K562 (cell line): ENCODE measurements around the genes GTPBP10, PTTG1IP2, AKAP9 and RBM48.

DNA sequence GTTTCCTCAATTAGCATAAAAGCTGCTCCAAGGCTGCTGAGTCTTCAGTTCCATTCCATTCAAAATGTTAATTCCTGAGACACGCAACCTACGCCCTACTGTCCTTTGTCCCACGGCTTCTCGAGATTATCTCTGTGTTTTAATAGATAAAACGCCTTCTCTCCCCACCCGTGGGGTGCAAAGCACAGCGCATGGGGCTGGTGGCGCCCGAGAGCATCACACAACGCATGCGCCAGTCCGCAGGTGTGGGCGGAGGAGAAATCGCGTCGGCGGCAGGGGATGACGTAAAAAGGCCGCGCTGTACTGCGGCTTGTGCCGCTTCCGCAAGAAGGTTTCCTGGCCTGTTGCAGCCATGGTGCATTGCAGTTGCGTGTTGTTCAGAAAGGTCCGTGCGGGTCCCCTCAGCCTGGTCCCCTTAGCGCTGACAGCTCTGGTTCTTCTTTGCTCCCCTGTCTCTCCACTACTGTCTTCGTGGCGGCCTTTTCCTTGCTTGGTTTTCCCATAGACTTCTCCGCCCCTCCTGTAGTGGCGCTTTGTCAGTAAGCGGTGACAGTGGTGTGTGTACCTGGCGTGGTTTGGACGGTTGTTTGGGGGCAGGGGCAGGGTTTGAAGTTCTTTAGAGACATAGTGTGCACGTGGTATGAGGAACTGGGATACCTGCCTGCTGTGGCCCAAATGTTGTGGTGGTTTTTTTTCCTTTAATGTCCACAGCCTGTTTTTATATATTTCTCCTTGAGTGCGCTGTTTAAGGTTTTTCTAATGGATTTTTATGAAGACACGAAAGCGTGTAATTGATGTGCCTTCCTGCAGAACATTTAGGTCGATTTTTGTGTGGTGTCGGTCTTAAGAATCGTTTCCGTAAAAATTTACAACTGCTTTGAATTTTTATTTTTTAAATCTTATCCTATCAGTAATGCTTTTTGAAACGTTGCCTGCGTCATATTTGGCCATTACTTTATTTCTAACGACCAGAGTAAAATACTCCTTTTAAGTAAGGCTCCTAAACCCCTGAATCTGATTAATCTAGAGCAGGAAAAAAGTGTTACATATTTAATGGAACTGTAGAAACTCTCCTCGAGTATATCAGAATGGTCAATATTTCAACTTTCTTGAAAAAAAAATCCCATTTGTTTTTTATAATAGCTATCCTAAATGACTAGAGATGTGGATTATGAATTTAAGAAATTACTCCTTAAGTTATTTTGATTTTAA, at the start of gene GTPBP10:
GTPBP10 (plus strand) TSS at position 327 of the 1,212 bp plus-strand sequence.
- RAMPAGE, long total RNA: start-site peak on the plus strand centred at position 331 of the sequence, 38 bp wide, 215 and 179 reads in 2 replicates
- RRBS: no CpG with 5 or more reads among the region's 46 CpGs
PRO-cap:
- standard: bidirectional peak, plus-strand start at position 363 of the sequence, minus-strand start at position 134 of the sequence
- CoPRO, capped RNA only, 2 experiments: peak in 2 of 2 experiments; most common plus-strand start position 326 of the sequence (in 2); most common minus-strand start position 216 of the sequence (in 2)
- CoPRO, capped and uncapped RNA, 2 experiments: peak in 2 of 2 experiments; most common plus-strand start position 326 of the sequence (in 2); most common minus-strand start position 186 of the sequence (in 2)
- CoPRO, uncapped RNA only, 2 experiments: peak in 1 of 2 experiments; most common plus-strand start position 326 of the sequence (in 1); most common minus-strand start position 134 of the sequence (in 1)
CAGE:
- cytosol, long polyA plus RNA: start-site peak on the plus strand centred at position 328 of the sequence, 33 bp wide, 259 and 165 reads in 2 replicates
- long polyA plus RNA: start-site peak on the plus strand centred at position 320 of the sequence, 50 bp wide, 114 and 643 reads in 2 replicates
- nucleolus, long total RNA: no peak
- nucleus, long polyA plus RNA: start-site peak on the plus strand centred at position 320 of the sequence, 50 bp wide, 576 and 381 reads in 2 replicates

GRCh38 chr7:90469326-90469776, at the start of gene PTTG1IP2:
TSS of gene PTTG1IP2 (plus strand) at chr7:90469639.
- RAMPAGE, long total RNA: no peak
- RRBS: no CpG with 5 or more reads among the region's 4 CpGs
PRO-cap:
- standard: no peak
- CoPRO, capped RNA only, 2 experiments: no peak in any of the 2 experiments
- CoPRO, capped and uncapped RNA, 2 experiments: no peak in any of the 2 experiments
- CoPRO, uncapped RNA only, 2 experiments: no peak in any of the 2 experiments
CAGE:
- cytosol, long polyA plus RNA: no peak
- long polyA plus RNA: no peak
- nucleolus, long total RNA: no peak
- nucleus, long polyA plus RNA: no peak

DNA sequence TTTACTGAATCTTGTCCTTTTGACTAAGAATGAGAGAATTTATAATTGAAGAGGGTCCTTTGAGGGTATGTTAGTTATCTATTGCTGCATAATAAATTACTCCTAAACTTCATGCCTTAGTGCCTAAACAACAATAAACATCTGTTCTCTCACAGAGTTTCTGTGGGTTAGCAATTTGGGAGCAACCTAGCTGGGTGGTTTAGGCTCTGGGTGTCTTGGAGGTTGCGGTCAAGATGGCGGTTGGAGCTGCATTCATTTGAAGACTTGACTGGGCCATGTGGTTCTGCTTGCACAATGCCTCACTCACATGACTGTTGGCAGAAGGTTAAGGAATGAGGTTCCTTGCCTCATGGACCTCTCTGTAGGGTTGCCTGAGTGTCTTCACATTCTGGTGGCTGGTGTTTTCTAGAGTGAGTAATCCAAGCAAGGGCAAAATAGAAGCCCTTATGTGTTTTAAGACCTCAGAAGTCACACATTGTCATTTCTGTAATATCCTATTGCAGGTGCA, 51.9 kb downstream of the CDK14 start:
- RAMPAGE, long total RNA: no peak
- RRBS: no CpG with 5 or more reads among the region's 2 CpGs
PRO-cap:
- standard: no peak
- CoPRO, capped RNA only, 2 experiments: no peak in any of the 2 experiments
- CoPRO, capped and uncapped RNA, 2 experiments: no peak in any of the 2 experiments
- CoPRO, uncapped RNA only, 2 experiments: no peak in any of the 2 experiments
CAGE:
- cytosol, long polyA plus RNA: no peak
- long polyA plus RNA: no peak
- nucleolus, long total RNA: no peak
- nucleus, long polyA plus RNA: no peak

GRCh38 chr7:90710234-90710874, 114.2 kb downstream of the CDK14 start:
- RAMPAGE, long total RNA: no peak
- RRBS: no CpG with 5 or more reads among the region's 7 CpGs
PRO-cap:
- standard: no peak
- CoPRO, capped RNA only, 2 experiments: no peak in any of the 2 experiments
- CoPRO, capped and uncapped RNA, 2 experiments: no peak in any of the 2 experiments
- CoPRO, uncapped RNA only, 2 experiments: no peak in any of the 2 experiments
CAGE:
- cytosol, long polyA plus RNA: no peak
- long polyA plus RNA: no peak
- nucleolus, long total RNA: no peak
- nucleus, long polyA plus RNA: no peak

DNA sequence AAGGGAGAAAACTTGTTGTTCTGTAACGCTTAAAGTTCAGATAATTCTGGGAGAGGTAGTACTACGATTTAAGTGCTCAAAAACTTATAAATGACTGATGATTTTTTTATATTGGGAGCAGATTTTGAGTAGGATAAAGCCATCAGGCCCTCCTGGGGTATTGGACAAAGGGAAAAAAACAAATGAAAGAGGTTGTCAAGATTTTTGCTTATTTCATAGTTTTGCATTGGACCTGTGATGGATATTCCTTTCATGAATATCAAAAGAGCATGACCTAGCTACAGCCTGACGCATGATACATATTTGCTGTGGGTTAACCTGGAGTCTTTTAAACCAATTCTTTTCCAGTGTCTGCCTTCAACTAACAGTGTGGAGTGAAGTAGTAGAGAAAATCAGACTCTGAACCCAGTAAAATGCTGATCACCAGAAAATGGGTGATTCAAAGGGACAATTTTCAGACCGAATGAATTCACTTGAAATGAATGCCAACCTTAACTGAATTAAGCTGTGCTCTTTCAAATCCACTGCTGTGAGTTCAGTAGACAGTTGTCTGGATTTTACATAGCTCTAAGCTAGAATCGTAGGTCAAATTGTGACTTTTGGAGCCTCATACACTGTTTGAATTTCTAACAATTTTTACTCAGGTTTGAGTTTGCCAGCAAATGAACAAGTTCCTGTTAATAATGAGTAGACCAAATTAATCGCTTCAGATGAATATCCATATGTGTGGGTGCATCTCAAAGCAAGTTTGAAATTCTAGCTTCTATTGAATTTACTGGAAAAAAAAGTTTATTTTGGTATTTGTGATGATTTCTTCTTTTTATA, 123.0 kb downstream of the CDK14 start:
- RAMPAGE, long total RNA: no peak
- RRBS: no CpG with 5 or more reads among the region's 6 CpGs
PRO-cap:
- standard: no peak
- CoPRO, capped RNA only, 2 experiments: no peak in any of the 2 experiments
- CoPRO, capped and uncapped RNA, 2 experiments: no peak in any of the 2 experiments
- CoPRO, uncapped RNA only, 2 experiments: no peak in any of the 2 experiments
CAGE:
- cytosol, long polyA plus RNA: no peak
- long polyA plus RNA: no peak
- nucleolus, long total RNA: no peak
- nucleus, long polyA plus RNA: no peak

- RAMPAGE, long total RNA: no peak
- RRBS: no CpG with 5 or more reads among the region's 2 CpGs
PRO-cap:
- standard: no peak
- CoPRO, capped RNA only, 2 experiments: no peak in any of the 2 experiments
- CoPRO, capped and uncapped RNA, 2 experiments: no peak in any of the 2 experiments
- CoPRO, uncapped RNA only, 2 experiments: no peak in any of the 2 experiments
CAGE:
- cytosol, long polyA plus RNA: no peak
- long polyA plus RNA: no peak
- nucleolus, long total RNA: no peak
- nucleus, long polyA plus RNA: no peak
Measured at GRCh38 chr7:90767400-90767702, 171.2 kb downstream of the CDK14 start.

DNA sequence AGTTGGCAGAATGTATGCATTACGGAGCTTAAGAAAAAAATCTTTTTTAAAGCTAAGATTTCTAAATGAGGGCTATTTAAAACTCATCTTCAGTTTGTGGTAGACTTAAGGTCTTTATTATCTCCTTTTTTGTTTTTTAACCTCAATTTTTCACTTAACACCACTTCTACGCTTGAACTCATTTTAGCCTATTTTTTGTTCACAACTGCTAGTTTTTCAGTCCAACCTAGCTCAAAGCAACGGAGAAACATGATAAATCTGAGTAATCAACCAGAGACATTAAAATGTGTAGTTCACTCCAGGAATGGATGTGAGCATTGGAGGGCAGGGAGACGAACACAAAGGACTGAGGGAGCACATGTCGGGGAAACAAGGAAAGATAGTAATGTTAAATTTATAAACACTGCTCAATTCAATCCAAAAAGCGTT, 1.2 kb upstream of the AKAP9 start:
- RAMPAGE, long total RNA: no peak
- RRBS: no CpG with 5 or more reads among the region's 6 CpGs
PRO-cap:
- standard: unidirectional peak, plus-strand start at position 317 of the sequence
- CoPRO, capped RNA only, 2 experiments: no peak in any of the 2 experiments
- CoPRO, capped and uncapped RNA, 2 experiments: no peak in any of the 2 experiments
- CoPRO, uncapped RNA only, 2 experiments: no peak in any of the 2 experiments
CAGE:
- cytosol, long polyA plus RNA: no peak
- long polyA plus RNA: no peak
- nucleolus, long total RNA: no peak
- nucleus, long polyA plus RNA: no peak

DNA sequence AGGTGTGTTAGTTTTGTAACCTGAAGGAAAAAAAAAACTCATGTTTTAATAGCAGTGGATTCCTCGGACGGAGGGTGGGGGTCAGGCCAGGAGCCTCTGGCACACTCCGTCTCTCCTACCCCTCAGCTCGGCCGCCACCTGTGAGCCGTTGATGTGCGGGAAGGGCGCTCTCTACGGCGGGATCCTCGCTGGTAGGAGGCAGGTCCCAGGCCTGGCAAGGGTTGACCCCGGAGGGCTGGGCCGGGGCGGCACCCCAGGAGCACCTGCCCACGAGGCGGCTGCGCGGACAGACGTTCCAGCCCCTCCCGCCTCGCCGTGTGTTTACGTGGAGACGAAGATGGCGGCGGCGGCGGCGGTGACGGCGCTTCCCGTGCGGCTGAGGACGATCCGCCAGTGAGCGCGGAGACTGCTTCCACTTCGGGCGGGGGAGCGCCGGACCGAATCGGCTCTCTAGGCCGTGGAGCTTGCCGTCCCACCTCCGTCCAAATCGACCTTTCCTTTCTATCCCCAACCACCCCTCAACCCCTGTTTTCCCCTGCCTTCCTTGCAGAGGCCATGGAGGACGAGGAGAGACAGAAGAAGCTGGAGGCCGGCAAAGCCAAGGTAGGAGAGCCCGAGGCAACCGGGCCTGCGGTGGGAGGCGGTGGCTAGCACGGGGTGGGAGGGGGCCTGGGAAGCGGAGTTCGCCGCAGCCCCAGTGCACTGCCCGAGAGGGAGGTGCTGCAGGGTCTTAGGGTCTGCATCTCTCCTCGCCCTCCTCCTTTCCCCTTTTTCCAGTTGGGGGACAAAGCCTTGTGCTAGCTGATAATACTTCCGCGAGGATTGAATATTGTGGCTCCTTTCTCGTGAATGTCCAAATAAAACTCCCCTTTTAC, at the start of gene AKAP9:
AKAP9 (plus strand) TSS at position 318 of the 875 bp plus-strand sequence.
- RAMPAGE, long total RNA: start-site peak on the plus strand centred at position 379 of the sequence, 128 bp wide, 1,147 and 48 reads in 2 replicates
- RRBS: 35% methylated on average over 2 of the region's 62 CpGs
PRO-cap:
- standard: bidirectional peak, plus-strand start at position 324 of the sequence, minus-strand start at position 142 of the sequence; bidirectional peak, plus-strand start at position 547 of the sequence, minus-strand start at position 594 of the sequence; bidirectional peak, plus-strand start at position 697 of the sequence, minus-strand start at position 756 of the sequence
- CoPRO, capped RNA only, 2 experiments: peak in 2 of 2 experiments; most common plus-strand start position 415 of the sequence (in 2); most common minus-strand start position 193 of the sequence (in 1)
- CoPRO, capped and uncapped RNA, 2 experiments: peak in 2 of 2 experiments; most common plus-strand start position 415 of the sequence (in 1); most common minus-strand start position 193 of the sequence (in 1)
- CoPRO, uncapped RNA only, 2 experiments: peak in 2 of 2 experiments; most common plus-strand start position 318 of the sequence (in 2); most common minus-strand start position 163 of the sequence (in 1)
CAGE:
- cytosol, long polyA plus RNA: start-site peak on the plus strand centred at position 427 of the sequence, 109 bp wide, 42 and 30 reads in 2 replicates
- long polyA plus RNA: start-site peak on the plus strand centred at position 367 of the sequence, 138 bp wide, 26 and 406 reads in 2 replicates
- nucleolus, long total RNA: no peak
- nucleus, long polyA plus RNA: start-site peak on the plus strand centred at position 324 of the sequence, 16 bp wide, 898 and 396 reads in 2 replicates; start-site peak on the plus strand centred at position 430 of the sequence, 76 bp wide, 147 and 290 reads in 2 replicates

GRCh38 chr7:91952853-91953396, 12.3 kb downstream of the AKAP9 start:
- RAMPAGE, long total RNA: no peak
- RRBS: no CpG with 5 or more reads among the region's 2 CpGs
PRO-cap:
- standard: no peak
- CoPRO, capped RNA only, 2 experiments: no peak in any of the 2 experiments
- CoPRO, capped and uncapped RNA, 2 experiments: no peak in any of the 2 experiments
- CoPRO, uncapped RNA only, 2 experiments: no peak in any of the 2 experiments
CAGE:
- cytosol, long polyA plus RNA: no peak
- long polyA plus RNA: no peak
- nucleolus, long total RNA: no peak
- nucleus, long polyA plus RNA: no peak

- RAMPAGE, long total RNA: no peak
- RRBS: no CpG with 5 or more reads among the region's 2 CpGs
PRO-cap:
- standard: no peak
- CoPRO, capped RNA only, 2 experiments: no peak in any of the 2 experiments
- CoPRO, capped and uncapped RNA, 2 experiments: no peak in any of the 2 experiments
- CoPRO, uncapped RNA only, 2 experiments: no peak in any of the 2 experiments
CAGE:
- cytosol, long polyA plus RNA: no peak
- long polyA plus RNA: no peak
- nucleolus, long total RNA: no peak
- nucleus, long polyA plus RNA: no peak
Measured at GRCh38 chr7:92042973-92043450, 91.3 kb downstream of the CYP51A1 start.

GRCh38 chr7:92057179-92057956, 76.9 kb downstream of the CYP51A1 start:
- RAMPAGE, long total RNA: no peak
- RRBS: no CpG with 5 or more reads among the region's 4 CpGs
PRO-cap:
- standard: no peak
- CoPRO, capped RNA only, 2 experiments: no peak in any of the 2 experiments
- CoPRO, capped and uncapped RNA, 2 experiments: no peak in any of the 2 experiments
- CoPRO, uncapped RNA only, 2 experiments: no peak in any of the 2 experiments
CAGE:
- cytosol, long polyA plus RNA: no peak
- long polyA plus RNA: no peak
- nucleolus, long total RNA: no peak
- nucleus, long polyA plus RNA: no peak

- RAMPAGE, long total RNA: no peak
- RRBS: no CpG with 5 or more reads among the region's 1 CpG
PRO-cap:
- standard: no peak
- CoPRO, capped RNA only, 2 experiments: no peak in any of the 2 experiments
- CoPRO, capped and uncapped RNA, 2 experiments: no peak in any of the 2 experiments
- CoPRO, uncapped RNA only, 2 experiments: no peak in any of the 2 experiments
CAGE:
- cytosol, long polyA plus RNA: no peak
- long polyA plus RNA: no peak
- nucleolus, long total RNA: no peak
- nucleus, long polyA plus RNA: no peak
Measured at GRCh38 chr7:92195082-92195780, 16.3 kb upstream of the LRRD1 start.

DNA sequence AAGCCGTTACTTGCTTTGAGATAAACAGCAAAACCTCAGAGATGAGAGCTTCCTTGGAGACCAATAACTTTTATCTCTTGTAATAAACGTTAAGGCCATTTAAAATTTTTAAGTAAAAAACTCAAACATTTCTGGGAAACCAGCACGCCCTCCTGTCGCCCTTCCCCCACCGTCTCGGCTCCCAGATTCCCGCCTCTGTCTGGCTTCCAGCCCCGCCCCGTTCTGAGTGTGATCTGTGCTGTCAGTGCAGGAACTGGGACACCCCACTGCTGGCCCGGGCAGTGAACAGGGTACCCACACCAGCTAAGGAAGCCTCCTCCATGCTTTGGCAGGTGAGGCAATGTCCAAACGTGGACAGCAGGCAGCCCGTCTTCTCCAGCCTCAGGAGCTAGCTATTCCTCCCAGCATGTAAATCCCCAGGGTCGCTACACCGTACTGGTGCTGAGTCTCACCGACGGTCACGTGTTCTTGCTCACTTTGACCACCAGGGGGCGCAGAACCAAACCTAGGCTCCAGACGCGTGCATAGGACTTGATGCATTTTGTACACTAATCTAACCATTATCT, 22.9 kb upstream of the GATAD1 start:
- RAMPAGE, long total RNA: no peak
- RRBS: no CpG with 5 or more reads among the region's 20 CpGs
PRO-cap:
- standard: bidirectional peak, plus-strand start at position 225 of the sequence, minus-strand start at position 181 of the sequence; bidirectional peak, plus-strand start at position 487 of the sequence, minus-strand start at position 383 of the sequence
- CoPRO, capped RNA only, 2 experiments: peak in 1 of 2 experiments; most common plus-strand start position 266 of the sequence (in 1); most common minus-strand start position 224 of the sequence (in 1)
- CoPRO, capped and uncapped RNA, 2 experiments: no peak in any of the 2 experiments
- CoPRO, uncapped RNA only, 2 experiments: no peak in any of the 2 experiments
CAGE:
- cytosol, long polyA plus RNA: no peak
- long polyA plus RNA: no peak
- nucleolus, long total RNA: no peak
- nucleus, long polyA plus RNA: no peak

- RAMPAGE, long total RNA: no peak
- RRBS: no CpG with 5 or more reads among the region's 3 CpGs
PRO-cap:
- standard: bidirectional peak, plus-strand start at chr7:92448753, minus-strand start at chr7:92448504
- CoPRO, capped RNA only, 2 experiments: no peak in any of the 2 experiments
- CoPRO, capped and uncapped RNA, 2 experiments: no peak in any of the 2 experiments
- CoPRO, uncapped RNA only, 2 experiments: no peak in any of the 2 experiments
CAGE:
- cytosol, long polyA plus RNA: no peak
- long polyA plus RNA: no peak
- nucleolus, long total RNA: no peak
- nucleus, long polyA plus RNA: no peak
Measured at GRCh38 chr7:92448663-92449376, 1.5 kb downstream of the GATAD1 start.

DNA sequence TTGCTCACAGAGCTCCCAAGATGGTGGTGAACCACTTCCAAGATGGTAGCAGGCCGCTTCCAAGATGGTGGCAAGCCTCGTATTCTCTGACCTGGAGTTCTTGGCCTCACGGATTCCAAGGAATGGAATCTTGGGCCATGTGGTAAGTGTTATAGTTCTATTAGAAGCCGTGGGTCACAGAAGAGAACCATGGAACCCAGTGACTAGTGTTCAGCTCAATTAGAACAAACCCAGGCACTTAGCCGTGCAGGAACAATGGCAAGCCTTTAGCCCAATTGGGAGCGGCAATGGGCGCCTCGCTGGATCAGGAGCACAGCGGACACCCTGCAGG, 352 bp downstream of the ERVW-1 start:
- RAMPAGE, long total RNA: no peak
- RRBS: no CpG with 5 or more reads among the region's 9 CpGs
PRO-cap:
- standard: no peak
- CoPRO, capped RNA only, 2 experiments: no peak in any of the 2 experiments
- CoPRO, capped and uncapped RNA, 2 experiments: no peak in any of the 2 experiments
- CoPRO, uncapped RNA only, 2 experiments: no peak in any of the 2 experiments
CAGE:
- cytosol, long polyA plus RNA: no peak
- long polyA plus RNA: no peak
- nucleolus, long total RNA: no peak
- nucleus, long polyA plus RNA: no peak

DNA sequence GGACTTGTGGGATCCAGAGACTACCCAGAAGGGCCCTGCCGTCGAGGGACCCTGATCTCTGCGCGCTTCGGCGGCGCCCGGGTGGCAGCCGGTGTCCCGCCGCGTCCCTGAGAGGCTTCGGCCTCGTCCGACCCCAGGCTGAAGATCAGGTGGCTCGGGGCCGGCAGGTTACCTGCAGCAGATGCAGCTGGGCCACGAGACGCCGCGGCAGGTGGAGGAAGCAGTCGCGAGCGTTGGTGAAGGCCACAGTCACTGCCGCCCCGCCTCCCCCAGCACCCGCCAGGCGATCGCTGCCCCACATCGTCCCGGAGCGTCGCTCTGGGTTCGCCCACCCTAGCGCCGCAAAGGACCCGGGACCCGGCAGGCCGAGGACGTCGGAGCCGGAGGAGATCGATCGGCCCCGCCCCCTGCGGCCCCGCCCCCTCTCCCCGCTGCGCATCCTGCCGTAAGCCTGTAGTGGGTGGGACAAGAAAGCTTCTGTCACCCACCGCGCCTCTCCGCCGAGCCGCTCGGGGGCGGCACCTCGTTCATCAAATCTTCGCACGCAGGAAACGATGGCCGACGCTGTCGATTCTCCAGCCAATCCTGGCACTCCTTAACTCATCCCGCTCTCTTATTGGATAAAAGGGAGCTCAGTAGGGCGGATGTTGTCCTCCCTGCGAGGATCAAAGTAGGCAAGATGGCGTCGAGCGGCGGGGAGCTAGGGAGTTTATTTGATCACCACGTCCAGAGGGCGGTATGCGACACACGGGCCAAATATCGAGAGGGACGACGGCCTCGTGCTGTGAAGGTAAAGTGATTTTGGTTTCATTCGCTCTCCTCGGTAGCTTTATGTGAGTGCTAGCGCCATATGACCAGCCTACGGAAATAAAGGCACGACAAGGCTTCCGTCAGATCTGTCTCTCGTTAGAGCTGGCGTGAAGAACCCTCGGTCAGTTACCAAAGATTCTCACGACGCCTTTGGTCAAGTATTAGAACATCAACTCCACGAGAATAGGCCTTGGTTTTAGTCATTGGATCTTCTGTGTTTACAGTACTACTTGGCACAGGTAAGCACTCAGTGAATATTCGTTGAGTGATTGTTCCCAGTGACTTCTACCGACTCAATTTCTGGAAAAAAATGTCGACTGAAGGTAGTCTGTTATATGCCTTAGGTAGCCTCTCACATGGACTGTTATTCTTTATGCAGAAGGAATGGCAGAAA, at the start of gene RBM48:
RBM48 (plus strand) TSS at position 661 of the 1,204 bp plus-strand sequence.
- RAMPAGE, long total RNA: start-site peak on the minus strand centred at position 344 of the sequence, 65 bp wide, 96 and 165 reads in 2 replicates; start-site peak on the plus strand centred at position 664 of the sequence, 22 bp wide, 366 and 611 reads in 2 replicates
- RRBS: 3% methylated on average over 15 of the region's 94 CpGs
PRO-cap:
- standard: bidirectional peak, plus-strand start at position 673 of the sequence, minus-strand start at position 320 of the sequence
- CoPRO, capped RNA only, 2 experiments: peak in 2 of 2 experiments; most common plus-strand start position 673 of the sequence (in 2); most common minus-strand start position 320 of the sequence (in 1)
- CoPRO, capped and uncapped RNA, 2 experiments: peak in 2 of 2 experiments; most common plus-strand start position 643 of the sequence (in 1); most common minus-strand start position 310 of the sequence (in 1)
- CoPRO, uncapped RNA only, 2 experiments: peak in 2 of 2 experiments; most common plus-strand start position 650 of the sequence (in 1); most common minus-strand start position 351 of the sequence (in 1)
CAGE:
- cytosol, long polyA plus RNA: start-site peak on the plus strand centred at position 668 of the sequence, 14 bp wide, 426 and 140 reads in 2 replicates
- long polyA plus RNA: start-site peak on the minus strand centred at position 357 of the sequence, 79 bp wide, 95 and 171 reads in 2 replicates
- nucleolus, long total RNA: no peak
- nucleus, long polyA plus RNA: start-site peak on the minus strand centred at position 325 of the sequence, 144 bp wide, 216 and 577 reads in 2 replicates; start-site peak on the plus strand centred at position 668 of the sequence, 19 bp wide, 409 and 1,012 reads in 2 replicates

DNA sequence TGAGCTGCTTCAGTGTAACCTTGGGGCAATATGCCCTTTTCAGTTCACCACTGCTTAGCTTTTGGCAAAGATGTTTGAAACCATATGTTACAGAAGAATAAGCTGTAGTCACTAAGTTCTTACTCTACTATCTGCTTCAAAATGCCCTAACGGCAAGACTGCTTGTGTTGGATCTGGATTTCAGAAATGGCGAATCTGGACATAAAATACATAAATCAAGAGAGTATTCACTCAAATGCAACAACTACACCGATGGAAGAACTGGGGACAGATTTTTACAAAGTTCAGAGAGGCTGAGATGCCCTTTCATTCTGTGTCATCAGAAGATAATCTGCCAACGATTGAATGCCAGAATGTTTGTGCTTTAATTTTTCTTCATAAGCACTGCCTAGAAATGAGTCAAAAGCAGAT, 22.1 kb upstream of the FAM133B start:
- RAMPAGE, long total RNA: no peak
- RRBS: no CpG with 5 or more reads among the region's 4 CpGs
PRO-cap:
- standard: no peak
- CoPRO, capped RNA only, 2 experiments: no peak in any of the 2 experiments
- CoPRO, capped and uncapped RNA, 2 experiments: no peak in any of the 2 experiments
- CoPRO, uncapped RNA only, 2 experiments: peak in 2 of 2 experiments; most common minus-strand start position 148 of the sequence (in 1)
CAGE:
- cytosol, long polyA plus RNA: no peak
- long polyA plus RNA: no peak
- nucleolus, long total RNA: no peak
- nucleus, long polyA plus RNA: no peak

DNA sequence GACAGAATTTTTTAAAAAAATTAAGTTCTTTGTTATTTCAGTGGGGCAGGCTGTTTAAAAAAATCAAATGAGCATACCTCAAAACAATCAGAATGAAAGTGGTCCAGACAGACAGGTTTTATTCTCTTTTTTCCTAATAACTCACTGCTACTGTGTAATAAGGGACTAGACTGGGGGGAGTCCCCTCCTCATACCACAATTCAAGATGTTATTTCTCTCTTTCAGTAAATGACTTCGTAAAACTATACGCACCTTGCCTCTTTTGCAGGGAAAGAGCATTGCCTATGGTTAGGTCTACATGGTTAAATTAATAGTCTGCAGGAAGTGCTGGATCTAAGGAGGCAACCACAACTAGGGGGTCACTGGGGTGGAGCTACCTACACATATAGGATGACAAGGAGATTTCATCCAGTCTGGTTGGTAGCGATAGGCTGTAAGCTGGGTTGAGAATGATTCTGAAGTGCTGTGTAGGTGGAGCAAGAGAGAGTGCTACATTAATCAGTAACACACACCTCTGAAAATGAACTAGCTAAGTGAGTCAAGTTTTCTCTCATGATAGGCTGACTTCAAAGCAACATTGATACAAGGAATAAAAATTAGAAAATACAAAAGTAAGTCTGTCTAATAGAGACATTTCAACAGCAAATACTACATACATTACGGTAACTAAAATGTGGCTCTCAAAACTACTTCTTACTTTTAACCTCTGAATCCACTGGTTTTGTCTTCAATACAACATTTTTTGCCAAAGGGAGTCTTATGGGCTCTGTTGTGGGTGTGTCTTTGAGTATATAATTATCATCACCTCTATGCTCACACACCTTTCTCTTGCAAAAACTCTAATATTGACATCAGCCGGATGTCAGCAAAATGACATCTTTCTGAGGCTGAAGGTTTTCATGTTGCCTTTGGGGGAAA, 41.4 kb upstream of the FAM133B start:
- RAMPAGE, long total RNA: no peak
- RRBS: no CpG with 5 or more reads among the region's 5 CpGs
PRO-cap:
- standard: no peak
- CoPRO, capped RNA only, 2 experiments: no peak in any of the 2 experiments
- CoPRO, capped and uncapped RNA, 2 experiments: no peak in any of the 2 experiments
- CoPRO, uncapped RNA only, 2 experiments: no peak in any of the 2 experiments
CAGE:
- cytosol, long polyA plus RNA: no peak
- long polyA plus RNA: no peak
- nucleolus, long total RNA: no peak
- nucleus, long polyA plus RNA: no peak